ENCODE measurements around a stretch of chr22.

DNA sequence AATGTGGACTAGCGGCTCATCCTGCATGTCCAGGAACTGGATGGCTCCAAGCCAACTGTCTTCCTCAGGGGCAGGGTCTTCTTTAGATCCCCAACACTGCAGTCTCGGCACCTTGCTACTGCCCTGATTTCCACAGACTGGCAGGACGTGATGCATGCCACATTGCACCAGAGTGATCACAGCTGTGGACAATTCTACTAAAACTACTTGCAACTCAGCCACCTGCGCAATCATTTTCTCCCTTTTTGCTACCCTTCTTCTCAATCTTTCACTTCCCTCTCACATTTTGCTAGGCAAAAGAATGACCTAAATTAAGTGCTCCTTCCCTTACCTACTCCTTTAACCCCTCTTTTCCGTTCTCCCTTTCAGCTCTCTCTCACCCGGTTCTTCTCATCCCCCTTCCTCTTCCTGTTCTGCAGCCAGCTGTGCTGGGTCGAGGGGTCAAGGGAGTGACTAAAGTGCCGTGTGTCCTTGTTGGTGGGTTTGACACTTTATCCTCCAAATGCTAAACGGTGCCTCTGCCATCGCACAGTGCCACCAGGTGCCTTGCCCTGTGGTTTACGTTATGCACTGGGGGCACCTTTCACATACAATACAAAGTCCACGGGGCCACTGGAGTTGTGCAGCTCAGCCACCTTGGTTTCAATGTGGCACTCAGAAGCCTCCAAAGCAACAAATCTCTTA is 11.5 kb upstream of the PEX26 start:
- PRO-cap, 2 experiments, result no peak in any of the 2 experiments

- PRO-cap, 2 experiments, result no peak in any of the 2 experiments
Observed at GRCh38 chr22:18070570-18071280, 7.1 kb upstream of the PEX26 start.

- PRO-cap, 2 experiments, result peak in 1 of 2 experiments; most common plus-strand start chr22:18076463 (in 1); most common minus-strand start chr22:18076308 (in 1)
Observed at GRCh38 chr22:18075942-18076829, 1.6 kb upstream of the PEX26 start.

- PRO-cap, 2 experiments, result no peak in any of the 2 experiments
Observed at GRCh38 chr22:18088931-18089496, 11.2 kb downstream of the PEX26 start.

DNA sequence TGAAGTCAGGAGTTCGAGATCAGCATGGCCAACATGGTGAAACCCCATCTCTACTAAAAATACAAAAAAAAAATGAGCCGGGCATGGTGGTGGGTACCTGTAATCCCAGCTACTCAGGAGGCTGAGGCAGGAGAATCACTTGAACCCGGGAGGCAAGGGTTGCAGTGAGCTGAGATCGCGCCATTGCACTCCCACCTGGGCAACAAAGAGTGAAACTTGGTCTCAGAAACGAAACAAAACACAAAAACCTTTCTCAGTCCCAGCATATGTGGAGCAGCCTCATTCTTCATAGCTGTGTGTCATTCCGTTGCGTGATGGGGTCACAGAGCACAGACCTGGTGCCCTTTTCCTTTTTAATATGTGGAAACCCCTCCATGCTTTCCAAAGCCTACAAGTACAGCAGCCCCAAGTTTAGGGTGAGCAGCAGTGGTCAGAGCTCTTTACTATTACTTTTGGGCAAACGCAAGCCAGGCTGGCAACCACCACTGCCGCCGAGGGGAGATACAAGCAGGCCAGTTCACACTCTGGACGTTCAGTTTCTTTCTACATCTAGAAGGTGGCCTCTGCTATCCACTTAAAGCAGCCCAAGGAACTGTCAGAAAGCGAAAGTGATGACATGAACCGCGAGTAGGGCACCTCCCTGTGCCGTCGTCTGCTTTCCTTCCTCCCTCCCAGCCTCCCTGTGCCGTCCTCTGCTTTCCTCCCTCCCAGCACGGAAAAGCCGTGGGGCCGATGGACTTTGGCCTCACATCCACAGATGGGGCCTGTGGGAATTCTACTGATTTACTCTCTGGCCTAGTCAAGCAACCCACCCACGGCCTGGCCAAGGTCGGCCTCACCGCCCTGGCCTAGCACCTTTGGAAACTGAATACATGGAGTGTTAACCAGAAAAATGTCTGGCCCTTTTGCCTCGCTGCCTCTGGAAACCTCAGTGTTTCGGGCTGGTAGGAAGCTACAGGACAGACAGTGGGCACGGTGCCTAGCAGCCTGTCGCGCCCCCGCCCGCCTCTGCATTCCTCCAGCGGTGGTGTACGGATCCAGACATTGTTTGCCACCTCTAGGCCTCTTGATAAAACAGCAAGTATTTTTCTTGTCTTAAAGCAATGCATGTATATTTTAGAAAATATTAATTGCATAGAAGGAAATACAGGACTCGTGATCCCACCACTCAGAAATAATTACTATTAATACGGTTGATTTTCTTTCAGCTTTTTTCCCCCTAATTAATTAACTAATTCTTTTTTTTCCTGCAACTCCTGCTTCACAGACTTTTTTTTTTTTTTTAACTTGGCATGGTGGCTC is 14.1 kb downstream of the PEX26 start:
- PRO-cap, 2 experiments, result peak in 2 of 2 experiments; most common plus-strand start position 715 of the sequence (in 1); most common minus-strand start position 682 of the sequence (in 1)

GRCh38 chr22:19169134-19169897 is 9.2 kb downstream of the SLC25A1 start:
- PRO-cap, 2 experiments, result no peak in any of the 2 experiments

GRCh38 chr22:19174178-19175262 is 4.0 kb downstream of the SLC25A1 start:
- PRO-cap, 2 experiments, result no peak in any of the 2 experiments

DNA sequence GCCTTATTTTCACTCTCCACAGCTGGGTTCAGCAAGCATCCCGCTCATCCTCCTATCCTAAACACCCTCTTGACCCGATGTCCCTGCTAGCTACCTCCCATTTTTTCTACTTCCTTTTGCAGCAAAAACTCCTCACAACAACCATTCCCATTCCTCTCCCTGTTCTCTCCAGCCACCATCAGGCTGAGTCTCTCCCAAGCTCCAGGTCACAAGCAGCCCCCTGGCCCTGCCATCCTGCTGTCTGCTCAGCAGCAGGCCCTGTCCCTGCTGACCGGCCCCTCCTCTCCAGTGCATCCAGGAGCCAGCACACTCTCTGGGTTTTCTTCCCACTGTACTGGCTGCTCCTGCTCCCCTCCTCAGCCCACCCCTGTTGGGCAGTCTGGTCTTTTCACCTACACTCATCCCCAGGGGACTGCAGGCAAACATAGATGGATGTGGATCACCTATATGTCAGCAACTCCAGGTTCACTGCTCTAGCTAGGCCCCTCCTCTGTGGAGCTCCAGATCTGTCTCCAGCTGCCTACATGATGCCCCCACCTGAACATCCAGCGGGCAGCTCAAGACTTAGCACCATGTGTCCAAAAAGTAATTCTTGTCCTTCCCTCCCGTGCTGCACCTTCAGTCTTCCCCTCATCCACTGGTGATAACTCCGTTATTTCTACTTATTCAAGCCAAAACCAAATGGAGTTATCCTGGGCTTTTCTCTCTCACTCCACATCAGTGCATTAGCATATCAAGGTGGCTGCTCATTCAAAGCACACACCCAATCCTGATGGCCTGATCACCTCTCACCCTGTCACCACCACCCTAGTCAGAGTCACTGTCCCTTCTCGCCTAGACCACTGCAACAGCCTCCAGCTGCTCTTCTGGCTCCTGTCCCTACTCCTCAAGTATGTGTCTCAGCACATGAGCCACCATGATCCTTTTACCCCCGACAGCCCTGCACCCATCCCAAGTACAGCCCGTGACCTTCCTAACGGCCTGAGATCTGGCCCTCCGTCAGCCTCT is 19.3 kb upstream of the SLC25A1 start:
- PRO-cap, 2 experiments, result no peak in any of the 2 experiments

DNA sequence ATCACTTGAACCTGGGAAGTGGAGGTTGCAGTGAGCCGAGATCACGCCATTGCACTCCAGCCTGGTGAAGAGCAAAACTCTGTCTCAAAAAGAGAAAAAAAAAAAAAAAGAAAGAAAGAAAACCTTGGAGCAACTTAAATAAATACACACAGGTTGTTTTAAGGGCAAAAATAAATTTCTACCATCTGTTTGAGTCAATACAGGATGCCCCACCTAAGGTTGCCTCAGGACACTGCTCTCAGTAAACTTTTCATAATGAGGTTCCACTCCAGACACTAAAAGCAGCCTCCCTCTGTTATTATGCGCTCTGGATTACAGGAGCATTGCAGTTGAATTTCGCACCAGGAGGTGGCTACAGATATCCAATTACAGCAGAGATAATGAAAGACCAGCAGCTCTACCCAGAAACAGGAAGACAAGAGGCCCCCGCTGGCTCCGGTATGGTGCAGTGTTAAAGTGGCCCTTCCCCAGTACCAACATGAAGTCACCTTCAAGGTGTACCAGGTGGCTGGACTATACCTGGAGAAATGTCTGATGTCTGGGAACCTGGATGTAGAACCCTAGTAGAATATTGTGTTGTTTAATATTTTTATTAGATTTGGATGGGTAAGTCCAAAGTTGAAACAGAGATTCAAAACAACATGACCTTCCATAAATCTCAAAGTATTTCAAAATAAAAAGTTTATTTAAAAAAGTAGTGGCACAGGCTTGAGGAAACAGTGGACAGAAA is 39.4 kb upstream of the SLC25A1 start:
- PRO-cap, 2 experiments, result no peak in any of the 2 experiments

GRCh38 chr22:19330968-19332066 is 39.8 kb upstream of the CLTCL1 start:
- PRO-cap, 2 experiments, result no peak in any of the 2 experiments

DNA sequence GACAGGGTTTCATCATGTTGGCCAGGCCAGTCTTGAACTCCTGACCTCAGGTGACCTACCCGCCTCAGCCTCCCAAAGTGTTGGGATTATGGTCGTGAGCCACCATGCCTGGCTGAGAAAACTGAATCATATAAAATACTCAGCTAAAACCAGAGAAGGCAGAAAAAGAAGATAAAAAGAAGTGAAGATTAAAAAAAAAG is 68.9 kb downstream of the HIRA start:
- PRO-cap, 2 experiments, result no peak in any of the 2 experiments

DNA sequence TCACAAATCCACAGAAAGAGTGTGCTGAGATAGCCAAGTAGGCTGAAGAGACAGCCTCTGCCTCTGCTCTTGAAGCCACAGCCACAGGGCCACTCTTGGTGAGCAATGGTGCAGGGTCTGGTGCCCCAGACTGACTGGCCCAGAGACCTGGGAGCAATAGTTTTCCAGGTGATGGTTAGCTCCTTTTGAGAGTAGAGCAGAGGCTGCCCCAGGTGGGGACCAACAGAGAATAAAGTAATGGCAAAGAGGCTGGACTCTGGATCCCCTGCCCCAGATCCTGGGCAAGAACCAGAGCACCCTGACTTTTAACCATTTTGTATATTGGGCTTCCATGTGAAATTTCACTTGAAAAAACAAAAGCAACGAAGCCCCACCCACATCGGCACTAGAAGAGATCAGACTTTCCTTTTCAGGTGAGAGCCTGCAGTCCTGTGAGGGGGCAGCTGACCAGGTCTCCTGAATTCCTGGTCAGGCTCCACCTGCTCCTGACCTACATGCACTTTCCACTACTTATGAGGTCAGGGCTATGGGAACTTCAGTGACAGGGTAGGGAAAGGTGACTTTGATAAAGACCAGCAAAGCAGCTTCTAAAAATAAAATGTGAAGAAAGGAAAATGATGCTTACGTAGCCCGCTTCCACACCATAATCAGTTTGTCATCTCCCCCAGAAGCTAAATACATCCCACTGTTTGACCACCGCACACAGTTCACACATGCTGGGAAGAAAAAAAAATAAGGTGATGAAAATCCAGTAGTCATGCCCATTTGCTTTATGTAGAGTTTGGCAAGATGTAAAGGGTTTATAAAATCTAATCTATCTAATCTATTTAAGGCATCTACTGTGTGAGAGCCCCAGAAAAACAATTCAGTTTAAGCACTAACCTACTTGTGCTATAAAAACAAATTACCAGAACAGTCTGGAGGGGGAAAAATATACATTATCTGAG is 24.7 kb downstream of the HIRA start:
- PRO-cap, 2 experiments, result no peak in any of the 2 experiments

- PRO-cap, 2 experiments, result no peak in any of the 2 experiments
Observed at GRCh38 chr22:19440175-19440752, 7.2 kb downstream of the C22orf39 start.

DNA sequence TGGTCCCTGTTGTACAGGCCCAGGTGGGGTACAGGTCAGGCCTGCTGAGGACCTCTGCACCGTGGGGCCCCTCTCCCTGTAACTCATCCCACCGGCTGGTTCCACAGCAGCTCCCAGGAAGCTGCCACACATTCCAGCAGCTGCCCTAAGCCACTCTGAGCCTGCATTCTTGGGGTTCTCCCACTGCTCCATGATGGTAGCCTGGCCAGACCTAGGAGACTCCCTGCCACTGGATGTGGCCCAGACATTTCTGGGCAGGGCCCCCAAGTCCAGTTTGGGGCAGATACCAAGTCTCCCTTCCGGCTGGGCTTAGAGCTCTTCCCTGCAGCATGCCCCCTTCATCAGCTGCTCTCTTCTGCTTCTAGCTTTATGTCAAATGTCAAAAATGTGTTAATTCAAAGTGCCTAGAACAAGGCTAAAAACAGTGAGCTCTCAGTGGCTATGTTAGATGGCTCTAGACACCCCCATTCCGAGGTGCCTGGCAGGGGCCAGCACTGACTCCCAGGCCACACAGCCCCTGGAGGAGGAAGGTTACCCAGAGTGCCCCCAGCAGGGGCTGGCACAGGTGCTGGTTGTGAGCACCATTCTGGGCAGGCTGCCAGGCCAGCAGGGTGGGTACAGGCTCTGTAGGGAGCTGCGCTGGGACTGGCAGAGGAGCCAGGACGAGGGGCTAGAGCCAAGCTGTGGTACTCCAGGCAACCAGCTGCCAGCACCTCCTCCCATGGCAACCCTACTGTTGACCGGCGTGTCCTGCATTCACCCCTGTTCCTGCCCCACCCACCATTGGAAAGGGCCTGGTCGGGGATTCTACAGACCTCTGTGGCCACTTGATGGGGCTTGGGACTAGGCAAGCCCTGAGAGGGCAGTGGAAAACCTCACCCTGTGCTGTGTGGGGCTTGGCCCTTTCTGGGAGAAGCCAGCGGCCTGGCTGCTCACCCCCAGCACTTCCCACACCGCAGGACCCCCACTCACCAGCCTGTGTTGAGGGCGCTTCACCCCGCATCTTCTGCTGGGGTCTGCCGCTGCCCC is 2.2 kb downstream of the CLDN5 start:
- PRO-cap, 2 experiments, result peak in 1 of 2 experiments; most common plus-strand start position 651 of the sequence (in 1); most common minus-strand start position 647 of the sequence (in 1)

- PRO-cap, 2 experiments, result no peak in any of the 2 experiments
Observed at GRCh38 chr22:19523198-19524313, 654 bp downstream of the CLDN5 start.

DNA sequence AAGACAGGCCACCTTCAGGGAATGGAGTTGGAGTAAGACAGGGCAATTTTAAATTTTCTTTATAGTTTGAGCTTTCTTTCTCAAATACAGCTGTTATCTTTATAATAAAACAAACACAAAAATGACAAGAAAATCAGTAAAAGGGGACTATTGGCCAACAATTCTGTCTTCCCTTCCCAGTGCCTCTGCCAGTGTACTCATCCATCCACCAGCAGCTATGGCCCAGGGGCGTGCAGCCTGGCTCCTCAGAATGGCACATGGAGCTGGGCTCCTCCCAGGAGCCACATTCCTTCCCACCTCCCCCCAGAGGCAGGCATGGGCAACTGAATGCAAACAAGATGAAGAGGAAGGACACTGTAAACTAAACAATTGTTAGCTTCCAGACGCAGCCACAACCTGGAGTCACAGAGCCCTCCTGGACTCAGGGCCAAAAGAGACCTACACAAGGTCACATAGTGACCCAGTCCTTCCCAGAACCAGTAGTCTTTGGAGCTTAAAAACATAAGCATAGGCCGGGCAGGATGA is 30.5 kb upstream of the CLDN5 start:
- PRO-cap, 2 experiments, result no peak in any of the 2 experiments

- PRO-cap, 2 experiments, result no peak in any of the 2 experiments
Observed at GRCh38 chr22:19571833-19572183, 47.6 kb upstream of the CLDN5 start.

- PRO-cap, 2 experiments, result no peak in any of the 2 experiments
Observed at GRCh38 chr22:19572196-19572482, 47.9 kb upstream of the CLDN5 start.

- PRO-cap, 2 experiments, result peak in 1 of 2 experiments; most common minus-strand start chr22:19603818 (in 1)
Observed at GRCh38 chr22:19603591-19603993, 79.4 kb upstream of the CLDN5 start.

- PRO-cap, 2 experiments, result peak in 2 of 2 experiments; most common plus-strand start chr22:19607677 (in 1); most common minus-strand start chr22:19607539 (in 2)
Observed at GRCh38 chr22:19607068-19608386, 83.3 kb upstream of the CLDN5 start.

Measured in Metastatic Liver Carcinoma in the Lung (tissue), 2 donors.